ENCODE measurements around the genes PROP1, CLK4 and ADAMTS2.

DNA sequence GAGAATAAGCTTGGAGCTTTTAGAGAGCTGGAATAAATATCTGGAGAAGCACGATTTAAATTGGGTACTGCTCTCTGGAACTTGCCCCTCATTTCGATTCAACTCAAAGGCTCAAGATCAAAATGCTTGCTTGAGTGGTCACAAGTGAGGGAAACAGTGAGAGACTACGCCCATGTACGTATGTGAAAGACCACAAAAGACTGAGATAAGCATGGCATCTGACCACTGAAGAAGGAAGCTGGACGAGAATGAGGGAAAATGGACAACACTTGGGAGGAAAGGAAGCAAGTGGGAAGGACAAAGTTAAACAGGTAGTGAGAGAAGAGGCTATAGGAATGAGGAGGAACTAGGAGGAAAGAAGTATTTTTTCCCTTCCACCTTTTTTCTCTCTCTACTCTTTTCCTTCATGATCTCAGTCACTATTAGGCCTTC lies 70.1 kb downstream of the B4GALT7 start:
- PRO-cap = no peak
- RAMPAGE, long total RNA = no peak

DNA sequence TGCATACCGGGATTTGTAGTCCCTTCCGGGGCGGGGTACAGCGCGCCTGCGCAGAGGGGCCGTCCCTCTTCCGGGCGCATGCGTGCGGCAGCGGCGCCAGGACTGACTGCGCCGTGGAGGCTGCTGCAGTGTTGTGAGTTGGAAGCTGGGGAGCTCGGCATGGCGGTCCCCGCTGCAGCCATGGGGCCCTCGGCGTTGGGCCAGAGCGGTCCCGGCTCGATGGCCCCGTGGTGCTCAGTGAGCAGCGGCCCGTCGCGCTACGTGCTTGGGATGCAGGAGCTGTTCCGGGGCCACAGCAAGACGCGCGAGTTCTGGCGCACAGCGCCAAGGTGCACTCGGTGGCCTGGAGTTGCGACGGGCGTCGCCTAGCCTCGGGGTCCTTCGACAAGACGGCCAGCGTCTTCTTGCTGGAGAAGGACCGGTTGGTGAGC lies 120.6 kb downstream of the PROP1 start:
- PRO-cap = no peak
- RAMPAGE, long total RNA = no peak

GRCh38 chr5:177996014-177996538 lies at the start of gene PROP1:
PROP1 (minus strand) TSS chr5:177996242.
- PRO-cap = no peak
- RAMPAGE, long total RNA = no peak

GRCh38 chr5:178055400-178055918 lies 57.9 kb upstream of the N4BP3 start:
- PRO-cap = no peak
- RAMPAGE, long total RNA = no peak

- PRO-cap = no peak
- RAMPAGE, long total RNA = no peak
Observed at GRCh38 chr5:178115092-178115842, 1.9 kb downstream of the N4BP3 start.

DNA sequence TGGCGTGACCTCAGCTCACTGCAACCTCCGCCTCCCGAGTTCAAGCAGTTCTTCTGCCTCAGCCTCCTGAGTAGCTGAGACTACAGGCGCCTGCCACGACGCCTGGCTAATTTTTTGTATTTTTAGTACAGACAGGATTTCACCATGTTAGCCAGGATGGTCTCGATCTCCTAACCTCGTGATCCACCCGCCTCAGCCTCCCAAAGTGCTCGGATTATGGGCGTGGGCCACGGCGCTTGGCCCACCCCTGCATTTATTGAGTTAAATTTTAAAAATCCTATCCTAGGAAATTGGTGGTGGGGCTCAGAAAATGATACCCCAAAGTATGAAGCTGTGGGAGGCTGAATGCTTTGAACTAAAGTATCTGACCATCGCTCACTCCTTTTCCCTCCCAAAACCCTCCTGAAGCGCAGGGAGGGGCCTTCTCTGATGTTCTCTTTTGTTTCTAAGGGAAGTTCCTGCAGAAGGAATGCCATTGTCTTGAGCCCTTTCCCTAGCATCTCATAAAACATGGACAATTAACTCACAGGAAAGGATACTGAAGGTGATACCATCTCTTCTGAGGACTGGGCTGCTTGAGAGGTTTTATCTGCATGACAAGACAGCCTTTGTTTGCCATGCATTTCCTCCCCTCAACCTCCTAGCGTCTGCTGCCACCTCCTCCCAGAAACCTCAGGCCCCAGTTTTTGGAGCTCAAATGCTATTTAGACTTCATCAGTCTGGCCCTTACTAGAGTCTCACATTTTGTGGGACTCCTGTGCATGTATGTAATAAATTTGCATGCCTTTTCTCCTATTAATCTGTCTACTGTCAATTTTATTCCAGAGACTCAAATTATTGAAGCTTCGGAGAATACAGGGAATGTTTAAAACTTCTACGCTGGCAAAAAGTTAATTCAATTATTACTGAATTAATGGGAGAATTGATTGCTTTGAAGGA lies 4.3 kb upstream of the RMND5B start:
- PRO-cap = no peak
- RAMPAGE, long total RNA = no peak

- PRO-cap = no peak
- RAMPAGE, long total RNA = no peak
Observed at GRCh38 chr5:178143539-178144191, 10.0 kb downstream of the NHP2 start.

DNA sequence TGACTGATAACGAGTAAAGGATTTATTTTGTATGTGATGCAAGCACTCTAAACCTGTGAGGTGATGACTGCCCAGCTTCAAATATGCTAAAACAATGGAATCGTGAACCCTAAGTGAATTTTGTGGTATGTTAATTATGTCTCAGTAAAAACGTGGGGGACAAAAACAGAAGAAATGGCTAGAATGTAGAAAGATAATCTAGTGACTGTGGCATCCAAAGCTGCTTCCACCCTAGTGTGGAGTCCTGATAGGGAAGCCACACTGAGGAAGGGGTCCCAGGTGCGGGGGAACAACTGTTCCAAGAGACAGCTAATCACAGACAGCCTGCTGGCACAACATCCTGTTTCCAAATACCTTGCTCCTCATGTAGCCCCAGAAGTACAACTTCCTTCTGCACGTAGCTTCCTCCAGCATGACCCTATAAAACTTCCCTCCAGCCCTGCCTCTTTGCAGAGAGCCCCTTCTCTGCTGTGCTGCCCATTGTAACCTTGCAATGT lies 5.0 kb downstream of the GMCL2 start:
- PRO-cap = no peak
- RAMPAGE, long total RNA = no peak

- PRO-cap = no peak
- RAMPAGE, long total RNA = start-site peak on the minus strand at chr5:178627019-178627055, 778 and 969 reads in 2 replicates
Observed at GRCh38 chr5:178626937-178627678, at the start of gene CLK4. CLK4 (minus strand) TSS chr5:178627050.

DNA sequence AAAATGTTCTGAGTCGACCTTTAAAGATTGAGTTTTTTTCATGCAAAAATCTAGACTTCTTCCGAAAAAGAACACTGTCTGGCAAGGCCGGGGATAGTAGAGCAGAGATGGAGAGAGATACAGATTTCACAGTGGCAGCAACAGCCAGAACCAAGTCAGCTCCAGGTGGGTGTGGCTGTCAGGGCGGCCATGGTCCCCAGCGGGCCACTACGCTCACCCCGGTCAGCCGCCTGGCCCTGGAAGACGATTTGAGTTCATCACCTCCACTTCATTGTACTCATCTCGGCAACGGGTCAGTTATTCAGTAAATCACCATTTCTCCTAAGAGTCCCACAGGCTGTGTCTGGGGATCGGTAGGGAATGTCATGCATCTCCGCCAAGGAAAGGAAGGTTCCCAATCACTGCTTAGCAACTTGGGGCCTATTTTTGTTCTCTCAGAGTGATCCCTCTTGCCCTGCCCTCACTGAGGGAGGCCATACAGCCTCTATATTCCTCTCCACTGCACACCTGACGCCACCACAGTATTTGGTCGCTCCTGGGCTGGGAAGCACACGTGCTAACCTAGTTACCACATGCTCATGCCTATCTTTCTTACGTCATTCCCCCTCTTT lies 53.1 kb downstream of the ZNF354C start:
- PRO-cap = no peak
- RAMPAGE, long total RNA = no peak

DNA sequence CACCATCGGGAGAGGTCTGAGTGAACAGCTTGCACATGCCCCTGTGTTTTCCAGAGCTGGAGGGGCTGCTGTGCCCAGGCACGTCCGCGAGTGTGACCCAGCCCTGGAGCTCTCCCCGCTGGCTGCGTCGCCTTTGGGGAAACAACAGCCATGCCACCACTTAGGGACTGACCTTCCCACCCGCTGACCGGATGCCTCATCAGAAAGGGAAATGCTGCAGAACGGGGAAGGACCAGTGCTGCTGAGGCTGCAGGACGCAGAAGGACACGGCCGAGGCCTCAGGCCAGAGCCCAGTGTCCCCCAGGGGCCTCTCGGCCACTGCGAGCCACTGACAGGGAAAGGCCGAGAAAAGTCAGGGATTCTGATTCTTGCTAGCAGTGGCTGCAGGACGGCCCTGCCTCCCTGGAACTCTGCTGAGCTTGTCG lies 130.7 kb downstream of the ZNF354C start:
- PRO-cap = no peak
- RAMPAGE, long total RNA = no peak

DNA sequence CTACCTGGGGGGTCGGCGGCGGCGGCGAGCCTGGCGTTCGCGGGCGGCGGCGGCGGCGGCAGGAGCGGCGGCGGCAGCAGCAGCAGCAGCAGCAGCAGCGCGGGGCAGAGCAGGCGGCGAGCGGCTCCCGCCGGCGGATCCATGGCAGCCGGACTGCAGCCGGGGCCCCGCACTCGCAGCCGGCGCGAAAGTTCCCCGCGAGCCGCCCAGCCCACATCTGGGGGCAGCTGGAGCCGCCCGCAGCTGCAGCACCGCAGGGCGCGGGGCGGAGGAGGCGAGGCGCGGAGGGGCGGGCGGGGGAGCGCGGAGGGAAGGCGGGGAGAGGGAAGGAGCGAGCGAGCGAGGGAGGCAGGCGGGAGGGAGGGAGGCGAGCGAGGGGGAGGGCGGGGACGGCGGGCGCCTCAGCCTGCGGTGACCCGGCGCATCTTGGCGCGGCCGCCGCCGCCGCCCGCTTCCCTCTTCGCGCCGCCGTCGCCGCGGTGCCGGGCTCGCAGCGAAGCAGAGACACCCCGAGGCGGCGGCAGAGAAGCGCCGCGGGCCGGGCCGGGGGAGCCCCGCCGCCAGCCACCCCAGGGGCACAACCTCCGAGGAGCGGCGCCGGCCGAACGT lies at the start of gene ADAMTS2:
TSS of gene ADAMTS2 (minus strand) at position 276 of the 609 bp plus-strand sequence.
- PRO-cap = no peak
- RAMPAGE, long total RNA = no peak

DNA sequence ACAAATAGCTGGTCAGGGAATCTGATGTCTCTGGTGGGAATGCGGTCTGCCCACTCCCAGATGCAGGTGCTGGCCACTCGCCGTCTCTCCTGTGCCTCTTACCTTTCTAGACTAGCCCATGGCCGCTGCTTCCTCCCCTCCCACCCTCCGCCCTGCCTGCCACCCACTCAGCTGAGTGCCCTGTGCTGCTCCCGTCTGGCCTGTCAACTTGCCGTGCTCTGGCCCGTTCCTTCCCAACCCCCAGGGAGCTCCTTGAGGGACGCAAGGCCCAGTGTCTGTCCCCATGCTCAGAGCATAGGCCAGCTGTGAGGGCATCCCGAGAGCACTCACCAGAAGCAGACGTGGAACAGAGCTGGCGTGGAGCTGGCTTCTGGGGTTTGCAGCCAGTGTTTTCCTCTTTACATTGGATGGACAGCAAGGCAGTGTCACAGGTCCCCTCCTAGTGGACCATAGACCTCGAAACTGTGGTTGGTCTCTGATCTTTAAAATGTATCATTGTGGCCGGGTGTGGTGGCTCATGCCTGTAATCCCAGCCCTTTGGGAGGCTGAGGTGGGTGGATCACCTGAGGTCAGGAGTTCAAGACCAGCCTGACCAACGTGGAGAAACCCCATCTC lies 20.1 kb downstream of the HNRNPH1 start:
- PRO-cap = no peak
- RAMPAGE, long total RNA = no peak

DNA sequence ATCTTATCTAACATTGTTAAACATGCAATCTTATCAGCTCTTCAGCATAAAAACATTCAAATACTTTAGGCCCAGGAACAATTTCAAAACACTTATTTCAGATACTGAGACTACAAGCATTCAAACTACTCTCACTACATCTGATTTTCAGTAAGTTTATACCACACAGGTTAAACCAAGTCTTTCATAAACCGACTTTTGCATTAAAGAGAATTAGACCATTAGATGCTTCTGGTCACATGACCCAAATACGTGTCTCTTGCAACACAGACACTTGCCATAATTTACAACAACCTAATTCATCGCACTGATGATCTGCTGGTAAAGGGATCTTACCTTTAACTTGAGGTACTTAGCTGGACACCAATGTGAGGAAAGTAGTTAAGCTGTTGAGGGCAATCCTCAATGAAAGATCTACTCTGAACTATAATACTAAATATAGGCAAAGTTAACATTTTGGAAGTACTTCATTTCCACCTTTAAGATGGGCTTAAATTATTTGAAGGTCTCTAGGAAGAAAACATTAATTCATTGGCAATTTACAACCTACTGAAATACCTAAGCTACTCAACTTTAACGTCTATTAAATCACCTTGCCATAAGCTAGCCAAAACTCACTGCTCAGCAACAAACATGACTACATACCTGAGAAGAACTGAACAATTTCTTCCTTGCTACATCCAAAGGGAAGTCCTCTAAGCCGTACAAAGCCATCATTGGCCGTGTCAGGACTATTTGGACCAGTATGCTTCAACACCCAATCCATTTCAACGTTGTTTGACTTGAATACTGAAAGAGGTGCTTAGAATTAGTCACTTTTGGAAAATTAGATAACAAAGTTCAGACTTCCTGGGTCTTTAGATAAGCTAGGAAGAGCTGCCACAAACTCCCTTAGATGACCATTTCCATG lies 3.0 kb downstream of the HNRNPH1 start:
- PRO-cap = no peak
- RAMPAGE, long total RNA = no peak

DNA sequence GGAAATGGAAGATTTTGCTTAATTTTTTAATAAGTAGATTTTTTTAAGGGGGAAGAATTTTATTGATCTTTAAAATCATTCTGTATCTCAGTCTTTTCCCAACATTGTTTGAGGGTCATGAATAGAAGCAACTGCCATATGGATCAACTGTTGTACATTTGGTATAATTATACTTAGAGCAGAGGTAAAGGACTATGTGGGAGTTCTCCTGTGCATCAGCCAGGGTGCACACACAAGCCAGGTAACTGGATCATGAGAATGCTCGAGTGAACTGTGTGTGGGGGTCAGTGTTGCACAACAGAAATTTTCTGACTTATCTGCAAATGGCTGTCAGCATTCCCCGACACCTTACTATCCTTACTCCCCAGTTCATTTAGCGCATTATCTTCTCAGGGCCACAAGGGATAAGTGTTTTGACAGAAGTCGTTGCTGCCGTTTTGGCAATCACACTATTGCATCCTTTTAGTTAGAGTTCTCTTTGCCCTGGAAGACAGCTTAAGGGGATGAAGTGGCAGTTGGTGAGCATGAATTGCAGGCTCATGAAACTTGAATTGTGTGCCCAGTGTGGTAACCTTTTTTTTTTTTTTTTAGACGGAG lies 1.6 kb downstream of the CANX start:
- PRO-cap = no peak
- RAMPAGE, long total RNA = no peak

DNA sequence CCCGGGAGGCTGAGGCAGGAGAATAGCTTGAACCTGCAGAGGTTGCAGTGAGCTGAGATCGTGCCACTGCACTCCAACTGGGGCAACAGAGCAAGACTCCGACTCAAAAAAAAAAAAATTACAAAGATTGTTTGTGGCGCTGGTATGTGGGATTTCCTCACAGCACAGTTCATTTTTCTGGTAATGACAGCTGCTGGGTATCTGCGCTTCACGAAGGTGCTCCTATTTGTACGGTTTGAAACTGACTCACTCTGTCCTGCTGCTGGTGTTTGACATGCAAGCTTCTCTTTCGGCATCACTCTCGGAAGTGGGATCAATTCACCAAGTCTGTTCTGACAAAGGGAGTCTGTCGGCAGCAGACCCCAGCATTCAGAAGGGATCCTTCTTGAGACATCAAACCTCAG lies 26.3 kb downstream of the MAML1 start:
- PRO-cap = no peak
- RAMPAGE, long total RNA = no peak

DNA sequence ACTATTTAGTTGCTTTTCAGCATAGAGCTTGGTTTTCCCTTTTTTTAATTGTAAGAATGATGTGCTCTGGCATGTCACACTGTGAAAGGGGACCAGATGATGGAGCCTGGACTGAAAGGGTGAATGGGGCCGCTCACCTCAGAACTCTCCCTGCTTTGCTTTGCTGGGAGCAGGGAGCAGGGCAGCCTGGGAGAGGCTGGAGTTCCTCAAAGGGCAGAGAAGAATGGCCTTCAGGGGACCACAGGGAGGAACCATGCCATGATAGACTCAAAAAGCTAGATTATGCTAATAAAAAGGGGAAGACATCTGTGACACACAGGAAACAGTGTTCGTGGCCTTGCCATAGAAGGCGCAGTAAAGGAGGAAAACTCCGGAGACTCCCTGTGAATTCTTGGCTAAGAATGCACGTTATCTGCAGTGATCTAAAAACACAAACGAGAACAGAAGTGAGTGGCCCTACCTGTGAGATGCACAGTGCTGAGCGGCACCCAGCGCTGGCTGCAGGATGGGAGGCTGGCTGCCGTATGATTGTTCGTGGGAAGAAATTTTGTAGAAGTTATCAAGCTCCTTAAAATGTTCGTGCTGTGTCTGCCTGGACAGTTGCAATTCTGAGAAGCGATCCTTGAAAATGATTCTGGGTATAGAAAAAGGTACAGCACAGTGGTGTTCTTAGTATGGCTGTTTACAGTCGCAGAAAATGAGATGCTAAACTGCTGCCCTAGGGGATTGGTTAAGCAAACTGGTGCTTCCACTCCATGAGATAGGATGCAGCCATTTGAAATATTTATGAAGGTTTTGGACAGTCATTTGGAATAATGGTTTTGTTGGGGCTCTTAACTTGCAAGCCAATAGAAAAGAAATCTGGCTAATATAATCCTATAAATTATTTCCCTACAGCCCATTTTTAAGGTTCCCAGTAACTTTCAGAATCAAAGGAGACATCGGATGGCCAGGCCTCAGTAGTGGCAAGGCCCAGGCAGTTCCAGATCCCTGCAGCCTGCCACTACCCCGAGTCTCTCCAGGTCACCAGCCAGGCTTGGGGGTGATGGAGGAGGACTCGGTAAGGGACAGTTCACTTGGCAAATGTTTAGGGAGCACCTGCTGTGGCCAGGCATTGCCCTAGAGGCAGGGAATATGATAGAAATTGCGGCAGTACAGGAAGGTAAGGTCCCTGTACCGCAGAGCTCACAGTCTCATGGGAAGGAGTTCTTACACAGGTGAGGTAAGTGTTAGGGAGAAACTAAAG lies 15.6 kb upstream of the LTC4S start:
- PRO-cap = no peak
- RAMPAGE, long total RNA = no peak

DNA sequence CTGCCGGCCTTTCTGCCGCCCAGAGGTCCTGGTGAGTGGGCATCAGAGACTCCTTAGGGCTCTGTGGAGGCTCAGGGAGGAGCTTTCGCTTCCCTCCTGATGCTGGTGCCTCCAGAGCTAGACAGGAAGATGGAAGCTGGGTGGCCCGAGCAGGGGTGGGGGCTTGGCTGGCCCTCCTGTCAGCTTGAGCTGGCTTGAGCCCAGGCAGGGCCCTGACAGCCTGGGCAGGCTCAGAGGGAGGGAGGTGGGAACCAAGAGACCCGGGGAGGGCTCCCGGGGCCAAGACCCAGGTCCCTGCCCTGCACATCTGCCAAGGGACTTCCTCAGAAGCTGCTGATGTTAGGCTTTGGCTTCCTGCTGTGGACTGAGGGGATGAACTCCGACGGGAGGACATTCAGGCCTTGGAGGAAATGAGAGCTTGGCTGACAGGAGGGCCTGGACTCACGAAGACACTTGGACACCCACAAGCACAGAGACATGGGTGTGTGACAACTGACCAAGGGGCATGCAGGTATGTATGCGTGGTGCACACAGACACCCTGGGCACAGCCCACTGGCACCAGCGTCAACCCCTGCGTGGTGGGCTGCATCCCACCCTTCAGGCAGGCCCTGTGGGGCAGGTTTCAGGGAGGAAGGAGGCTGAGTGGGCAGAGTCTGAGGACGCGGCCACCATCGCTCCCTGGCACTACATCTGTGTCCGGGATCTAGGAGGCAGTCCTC lies 1.8 kb upstream of the LTC4S start:
- PRO-cap = no peak
- RAMPAGE, long total RNA = no peak

DNA sequence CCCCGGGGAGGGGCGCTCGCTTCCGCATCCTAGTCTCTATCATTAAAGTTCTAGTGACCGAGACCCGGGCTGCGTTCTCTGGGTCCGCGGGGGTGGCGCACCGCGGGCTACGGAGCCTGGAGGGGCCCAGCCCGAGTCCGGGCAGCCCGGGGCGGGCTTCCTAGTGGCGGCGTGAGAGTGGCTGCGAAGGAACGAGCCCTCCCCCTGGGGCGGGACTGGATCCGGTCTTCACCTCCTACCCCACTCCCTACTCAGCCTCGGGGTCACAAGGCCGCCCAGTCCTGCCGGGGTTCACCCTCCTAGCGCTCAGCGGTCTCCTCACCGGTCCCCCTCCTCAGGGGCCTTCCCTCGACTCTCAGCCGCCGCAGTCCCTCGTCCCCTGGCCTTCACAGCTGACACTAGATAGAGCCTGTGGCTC lies 2.7 kb downstream of the LTC4S start:
- PRO-cap = no peak
- RAMPAGE, long total RNA = no peak

DNA sequence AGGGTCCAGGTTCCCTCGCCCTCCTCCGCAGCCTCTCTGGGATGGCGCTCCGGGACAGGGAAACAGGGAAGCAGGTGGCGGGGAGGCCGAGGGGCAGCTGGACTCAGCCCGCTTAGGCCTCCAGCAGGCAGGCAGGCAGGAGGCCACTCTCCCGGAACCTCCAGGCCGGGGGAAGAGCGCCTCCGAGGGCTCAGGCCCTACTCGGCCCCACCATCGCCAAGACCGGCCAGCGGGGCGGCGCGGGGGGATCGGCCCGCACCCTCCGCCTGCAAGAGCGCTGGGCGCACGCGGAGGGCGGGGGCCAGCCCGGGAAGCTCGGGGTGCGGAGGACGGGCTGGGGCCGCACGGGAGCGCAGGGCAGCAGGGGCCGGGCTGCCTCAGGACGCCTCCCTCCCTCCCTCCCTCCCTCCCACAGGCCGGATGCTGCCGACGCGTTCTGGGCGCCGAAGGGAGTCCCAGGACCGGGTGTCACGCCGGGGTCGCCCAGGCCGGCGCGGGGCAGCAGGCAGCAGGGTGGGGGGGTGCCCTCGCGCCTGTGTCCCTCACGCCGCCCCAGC lies 996 bp downstream of the MGAT4B start:
- PRO-cap = no peak
- RAMPAGE, long total RNA = no peak

All from spinal cord (tissue), 3 donors.